ENCODE data around the gene COPS6.

DNA sequence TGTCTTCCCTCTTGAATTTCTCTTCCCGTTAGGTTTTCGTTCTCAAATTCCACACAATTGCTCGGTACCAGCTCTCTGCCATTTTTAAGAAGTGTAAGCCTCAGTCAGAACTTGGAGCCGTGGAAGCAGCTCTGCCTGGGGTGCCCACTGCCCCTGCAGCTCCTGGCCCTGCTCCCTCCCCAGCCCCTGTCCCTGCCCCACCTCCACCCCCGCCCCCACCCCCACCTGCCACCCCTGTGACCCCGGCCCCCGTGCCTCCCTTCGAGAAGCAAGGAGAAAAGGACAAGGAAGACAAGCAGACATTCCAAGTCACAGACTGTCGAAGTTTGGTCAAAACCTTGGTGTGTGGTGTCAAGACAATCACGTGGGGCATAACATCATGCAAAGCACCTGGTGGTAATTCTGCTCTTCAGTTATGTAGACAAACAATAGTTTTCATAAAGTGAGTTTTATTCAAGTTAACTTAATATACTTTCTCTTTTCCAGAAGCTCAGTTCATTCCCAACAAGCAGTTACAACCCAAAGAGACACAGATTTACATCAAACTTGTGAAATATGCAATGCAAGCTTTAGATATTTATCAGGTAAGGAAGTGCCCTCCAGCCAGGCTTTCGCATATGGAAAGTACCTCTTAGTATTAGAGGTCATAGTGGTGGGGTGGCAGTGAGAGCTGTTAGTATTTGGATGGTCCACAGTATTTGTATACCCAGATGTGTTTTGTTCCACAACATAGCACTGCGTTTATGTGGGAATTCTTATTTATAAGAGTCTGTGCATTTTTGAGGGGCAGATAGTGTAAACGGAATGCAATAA is 31.9 kb downstream of the TRRAP start:
- PRO-cap, 5 experiments: no peak in any of the 5 experiments
- RAMPAGE, long total RNA, 2 experiments: no peak in any of the 2 experiments
- RRBS: no CpG with 5 or more reads among the region's 13 CpGs

DNA sequence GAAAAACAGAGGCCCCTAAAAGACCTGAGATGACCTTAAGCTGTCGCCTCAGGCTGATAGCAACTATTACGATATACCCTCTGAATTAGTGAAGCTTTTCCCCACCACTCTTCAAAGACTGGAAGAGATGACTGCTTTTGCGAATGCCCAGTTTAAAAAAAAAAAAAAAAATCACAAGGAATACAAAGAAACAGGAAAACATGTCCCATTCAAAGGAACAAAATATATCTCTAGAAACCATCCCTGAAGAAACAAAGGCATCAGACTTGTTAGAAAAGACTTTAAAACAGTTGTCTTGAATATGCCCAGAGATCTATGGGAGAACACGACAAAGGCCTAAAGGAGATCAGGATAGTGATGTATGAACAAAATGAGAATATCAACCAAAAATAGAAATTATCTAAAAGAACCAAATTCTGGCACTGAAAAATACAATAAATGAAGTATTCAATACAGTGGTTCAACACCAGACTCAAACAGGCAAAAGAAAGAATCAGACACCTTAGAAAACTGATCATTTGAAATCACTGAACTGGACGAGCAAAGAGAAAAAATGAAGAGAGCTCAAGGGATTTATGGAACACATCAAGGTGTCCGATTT is 120.9 kb downstream of the SMURF1 start:
- PRO-cap, 5 experiments: no peak in any of the 5 experiments
- RAMPAGE, long total RNA, 2 experiments: no peak in any of the 2 experiments
- RRBS: no CpG with 5 or more reads among the region's 6 CpGs

GRCh38 chr7:99095736-99096684 is 47.9 kb downstream of the SMURF1 start:
- PRO-cap, 5 experiments: peak in 3 of 5 experiments; most common plus-strand start chr7:99096469 (in 2); most common minus-strand start chr7:99096258 (in 3)
- RAMPAGE, long total RNA, 2 experiments: no peak in any of the 2 experiments
- RRBS: no CpG with 5 or more reads among the region's 7 CpGs

DNA sequence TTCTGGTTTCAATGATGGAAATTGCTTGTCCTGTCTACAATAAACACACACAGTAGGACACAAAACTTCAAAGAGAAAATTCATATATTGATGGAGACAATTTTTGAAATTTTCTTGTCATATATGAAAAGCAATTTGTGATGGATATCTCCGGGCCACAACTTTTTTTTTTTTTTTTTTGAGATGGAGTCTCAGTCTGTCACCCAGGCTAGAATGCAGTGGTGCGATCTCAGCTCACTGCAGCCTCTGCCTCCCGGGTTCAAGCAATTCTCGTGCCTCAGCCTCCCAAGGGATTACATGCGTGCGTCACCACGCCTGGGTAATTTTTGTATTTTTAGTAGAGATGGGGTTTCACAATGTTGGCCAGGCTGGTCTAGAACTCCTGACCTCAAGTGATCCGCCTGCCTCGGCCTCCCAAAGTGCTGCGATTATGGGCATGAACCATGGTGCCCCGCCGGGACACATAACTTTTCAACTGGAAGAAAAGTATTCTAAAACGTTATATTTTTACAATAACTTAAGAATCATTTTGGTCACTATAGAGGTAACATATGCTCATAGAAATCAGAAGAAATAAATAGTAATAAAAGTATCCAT is 40.1 kb downstream of the SMURF1 start:
- PRO-cap, 5 experiments: no peak in any of the 5 experiments
- RAMPAGE, long total RNA, 2 experiments: no peak in any of the 2 experiments
- RRBS: no CpG with 5 or more reads among the region's 13 CpGs

DNA sequence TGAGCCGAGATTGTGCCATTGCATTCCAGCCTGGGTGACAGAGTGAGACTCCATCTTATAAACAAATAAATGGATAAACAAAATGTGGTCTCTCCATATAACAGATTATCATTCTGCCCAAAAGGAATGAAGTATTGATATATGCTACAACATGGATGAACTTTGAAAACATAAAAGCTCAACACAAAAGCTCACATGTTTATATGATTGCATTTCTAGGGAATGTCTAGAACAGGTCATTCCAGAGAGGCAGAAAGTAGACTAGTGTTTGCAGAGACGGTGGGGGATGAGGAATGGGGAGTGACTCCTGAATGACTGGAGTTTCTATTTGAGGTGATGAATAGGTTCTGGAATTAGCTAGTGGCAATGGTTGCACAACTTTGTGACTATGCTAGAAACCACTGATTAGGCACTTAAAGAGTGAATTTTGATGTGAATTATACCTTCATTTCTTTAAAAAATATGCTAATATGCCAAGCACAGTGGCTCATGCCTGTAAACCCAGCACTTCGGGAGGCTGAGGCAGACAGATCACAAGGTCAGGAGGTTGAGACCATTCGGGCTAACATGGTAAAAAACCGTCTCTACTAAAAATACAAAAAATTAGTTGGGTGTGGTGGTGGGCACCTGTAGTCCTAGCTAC is 6.9 kb downstream of the KPNA7 start:
- PRO-cap, 5 experiments: no peak in any of the 5 experiments
- RAMPAGE, long total RNA, 2 experiments: no peak in any of the 2 experiments
- RRBS: no CpG with 5 or more reads among the region's 5 CpGs

- PRO-cap, 5 experiments: no peak in any of the 5 experiments
- RAMPAGE, long total RNA, 2 experiments: no peak in any of the 2 experiments
- RRBS: no CpG with 5 or more reads among the region's 25 CpGs
Measured at GRCh38 chr7:99326214-99326968, 693 bp downstream of the ARPC1A start.

GRCh38 chr7:99327665-99328119 is 2.0 kb downstream of the ARPC1A start:
- PRO-cap, 5 experiments: no peak in any of the 5 experiments
- RAMPAGE, long total RNA, 2 experiments: no peak in any of the 2 experiments
- RRBS: no CpG with 5 or more reads among the region's 6 CpGs

DNA sequence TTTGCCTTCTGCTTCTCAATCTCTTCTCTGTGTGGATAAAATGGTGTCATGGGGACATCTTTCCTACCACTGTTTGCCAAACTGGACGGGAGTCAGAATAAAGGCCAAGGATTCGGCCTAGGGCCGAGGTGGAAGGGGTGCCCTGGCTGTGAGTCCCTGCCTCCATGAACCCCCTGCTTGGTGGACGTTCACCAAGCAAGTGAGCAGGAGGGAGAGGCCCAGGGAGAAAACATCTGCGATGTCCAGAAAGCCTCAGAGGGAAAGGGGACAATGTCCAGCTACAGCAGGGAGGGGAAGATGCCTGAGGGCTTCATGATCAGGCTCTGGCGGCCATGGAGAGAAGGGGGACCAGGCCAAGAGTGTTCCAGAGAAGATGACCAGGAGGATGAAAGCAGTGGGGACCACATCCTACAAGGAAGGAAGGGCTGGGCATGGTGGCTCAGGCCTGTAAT is 10.4 kb downstream of the PDAP1 start:
- PRO-cap, 5 experiments: no peak in any of the 5 experiments
- RAMPAGE, long total RNA, 2 experiments: no peak in any of the 2 experiments
- RRBS: no CpG with 5 or more reads among the region's 6 CpGs

DNA sequence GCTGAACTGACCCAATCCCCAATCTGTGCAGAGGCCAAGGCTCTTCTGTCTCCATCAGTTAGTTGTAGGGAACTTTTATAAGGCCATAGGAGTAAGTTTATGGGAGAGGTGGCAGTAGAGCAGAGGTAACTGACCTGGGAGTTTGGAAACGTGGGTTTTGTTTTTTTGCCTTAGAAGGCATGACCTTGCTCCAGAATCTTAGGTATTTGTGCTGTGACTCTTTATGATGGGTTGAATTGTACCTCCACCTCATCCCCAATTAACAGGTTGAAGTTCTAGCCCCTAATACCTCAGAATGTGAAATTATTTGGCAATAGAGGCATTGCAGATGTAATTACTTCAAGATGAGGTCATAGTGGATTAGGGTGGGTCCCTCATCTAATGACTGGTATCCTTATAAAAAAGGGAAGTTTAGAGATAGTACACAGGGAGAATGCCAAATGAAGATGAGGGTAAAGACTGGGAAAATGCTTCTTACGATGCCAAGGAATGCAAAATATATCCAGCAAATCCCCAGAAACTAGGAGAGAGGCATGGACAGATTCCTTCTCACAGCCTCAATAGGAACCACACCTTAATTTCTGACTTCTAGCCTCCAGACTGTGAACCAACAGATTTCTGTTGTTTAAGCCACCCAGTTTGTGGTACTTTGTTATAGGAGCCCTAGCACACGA is 3.0 kb upstream of the FAM200A start:
- PRO-cap, 5 experiments: no peak in any of the 5 experiments
- RAMPAGE, long total RNA, 2 experiments: no peak in any of the 2 experiments
- RRBS: no CpG with 5 or more reads among the region's 3 CpGs

GRCh38 chr7:99574252-99574782 is 15.9 kb downstream of the ZNF655 start:
- PRO-cap, 5 experiments: no peak in any of the 5 experiments
- RAMPAGE, long total RNA, 2 experiments: no peak in any of the 2 experiments
- RRBS: no CpG with 5 or more reads among the region's 6 CpGs

GRCh38 chr7:99652328-99653002 is 27.3 kb downstream of the CYP3A5 start:
- PRO-cap, 5 experiments: no peak in any of the 5 experiments
- RAMPAGE, long total RNA, 2 experiments: no peak in any of the 2 experiments
- RRBS: no CpG with 5 or more reads among the region's 5 CpGs

DNA sequence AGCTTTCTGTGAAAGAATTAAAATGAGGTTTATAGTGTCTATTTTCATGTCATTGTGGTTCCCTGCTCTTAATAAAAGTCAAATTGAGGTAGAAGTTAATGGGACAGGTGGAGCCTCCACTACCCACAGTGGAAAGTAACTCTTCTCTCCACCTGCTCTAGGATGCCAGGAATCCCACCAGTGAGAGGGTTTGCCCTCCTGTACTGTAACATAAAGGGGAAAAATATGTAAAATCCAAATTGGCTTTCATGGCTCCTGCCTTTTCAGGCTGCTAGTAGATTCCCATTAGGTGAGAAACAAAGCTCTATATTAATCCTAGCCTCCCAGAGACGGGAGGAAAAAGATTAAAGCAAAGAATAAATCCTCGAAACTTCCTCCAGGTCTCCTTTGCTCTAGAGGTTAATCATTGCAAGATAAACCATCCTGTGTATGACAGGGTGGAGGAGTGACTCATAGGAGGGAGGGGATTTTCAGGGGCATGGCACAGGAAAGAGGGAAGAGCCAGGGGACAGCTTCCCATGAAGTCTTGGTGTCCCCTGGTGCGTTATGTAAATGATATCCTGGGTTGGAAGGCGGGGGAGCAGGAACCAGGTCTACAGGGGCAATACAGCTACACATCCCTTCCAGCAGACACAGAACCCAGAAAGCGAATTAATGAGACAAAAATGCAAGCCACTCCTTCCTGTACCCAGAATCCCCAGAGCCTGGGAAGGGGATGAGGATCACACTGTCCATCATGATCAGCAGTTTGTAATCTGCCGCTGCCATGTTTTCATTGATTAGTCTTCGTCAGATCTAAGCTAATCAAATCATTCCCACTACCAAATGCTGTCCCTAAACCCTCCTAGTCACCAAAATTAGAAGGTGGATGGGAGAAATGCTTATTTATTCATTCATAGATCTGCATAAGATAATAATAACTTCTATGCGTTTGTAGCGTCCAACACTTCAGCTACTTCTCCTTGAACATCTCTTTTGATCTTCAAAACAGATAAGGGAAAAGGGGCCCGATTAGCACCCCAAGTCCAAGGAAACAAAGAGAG is 712 bp downstream of the CYP3A5 start:
- PRO-cap, 5 experiments: peak in 4 of 5 experiments; most common plus-strand start position 486 of the sequence (in 3); most common minus-strand start position 389 of the sequence (in 4)
- RAMPAGE, long total RNA, 2 experiments: no peak in any of the 2 experiments
- RRBS: no CpG with 5 or more reads among the region's 10 CpGs

- PRO-cap, 5 experiments: peak in 1 of 5 experiments; most common plus-strand start chr7:99729664 (in 1); most common minus-strand start chr7:99729569 (in 1)
- RAMPAGE, long total RNA, 2 experiments: no peak in any of the 2 experiments
- RRBS: no CpG with 5 or more reads among the region's 2 CpGs
Measured at GRCh38 chr7:99729467-99729856, 5.5 kb downstream of the CYP3A7 start.

DNA sequence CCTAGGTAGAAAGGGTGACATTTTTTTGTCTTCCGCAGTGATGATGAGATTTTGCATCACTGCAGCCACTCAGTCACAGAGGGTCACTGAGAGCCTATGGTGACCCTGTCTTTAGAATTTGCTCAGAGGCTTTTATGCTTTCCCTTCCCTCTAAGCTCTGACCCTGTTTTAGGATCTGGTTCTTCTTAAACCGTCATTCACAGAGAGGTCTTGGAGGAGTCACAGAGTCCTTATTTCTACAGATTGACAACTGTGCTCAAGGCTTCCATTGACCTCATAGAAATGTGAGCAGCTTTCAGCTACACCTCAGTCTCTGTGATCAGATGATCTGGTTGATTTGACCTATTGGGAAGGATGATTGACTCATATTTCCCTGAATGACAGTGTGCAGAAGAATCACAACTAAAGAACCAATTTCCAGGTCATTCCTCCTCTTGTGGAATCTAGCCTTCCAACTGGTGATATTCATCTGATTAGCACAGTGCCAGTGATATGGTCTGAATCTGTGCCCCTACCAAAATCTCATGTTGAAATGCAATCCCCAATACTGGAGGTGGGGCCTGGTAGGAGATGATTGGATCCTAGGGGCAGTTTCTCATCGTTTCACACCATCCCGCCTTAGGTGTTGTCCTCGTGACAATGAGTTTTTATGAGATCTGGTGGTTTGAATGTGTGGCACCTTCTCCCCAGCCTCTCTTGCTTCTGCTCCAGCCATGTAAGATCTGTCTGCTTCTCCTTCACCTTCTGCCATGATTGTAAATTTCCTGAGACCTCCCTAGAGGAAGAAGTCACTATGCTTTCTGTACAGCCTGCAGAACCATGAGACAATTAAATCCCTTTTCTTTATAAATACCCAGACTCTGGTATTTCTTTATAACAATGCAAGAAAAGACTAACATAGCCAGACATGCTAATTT is 3.3 kb downstream of the CYP3A4 start:
- PRO-cap, 5 experiments: peak in 2 of 5 experiments; most common plus-strand start position 179 of the sequence (in 1); most common minus-strand start position 315 of the sequence (in 2)
- RAMPAGE, long total RNA, 2 experiments: no peak in any of the 2 experiments
- RRBS: no CpG with 5 or more reads among the region's 5 CpGs

DNA sequence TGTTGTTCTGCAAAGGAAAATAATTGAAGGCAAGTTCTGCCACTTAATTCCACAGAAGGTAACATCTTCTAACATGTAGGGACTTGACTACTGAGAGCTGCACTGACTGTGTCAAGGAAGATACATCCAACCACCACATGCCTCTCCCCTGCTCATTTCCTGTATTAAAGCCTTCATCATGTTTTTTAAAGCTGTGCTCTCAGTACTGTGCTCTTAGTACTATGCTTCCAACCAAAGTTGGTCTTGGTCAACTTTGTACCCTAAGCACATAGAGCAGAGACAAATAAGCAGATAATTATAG is 2.8 kb upstream of the CYP3A4 start:
- PRO-cap, 5 experiments: no peak in any of the 5 experiments
- RAMPAGE, long total RNA, 2 experiments: no peak in any of the 2 experiments

DNA sequence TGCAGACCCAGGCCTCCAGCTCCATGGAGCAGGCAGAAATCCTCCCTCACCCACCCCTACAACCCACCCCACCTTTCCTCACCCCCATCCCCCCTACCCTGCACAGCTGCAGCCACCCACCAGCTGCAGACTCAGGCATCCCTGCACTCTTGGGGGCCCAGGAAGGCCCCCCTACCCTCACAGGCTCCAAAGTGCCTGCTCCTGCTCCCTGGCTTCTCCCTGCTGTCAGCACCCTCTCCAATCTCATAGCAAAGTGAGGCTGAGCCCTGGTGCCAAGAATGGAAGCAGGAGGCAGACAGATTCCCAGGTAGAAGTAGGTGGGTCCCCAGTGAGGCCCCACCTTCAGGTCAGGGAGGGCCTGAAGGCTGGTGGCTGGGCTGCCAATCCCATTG is 4.8 kb upstream of the CYP3A43 start:
- PRO-cap, 5 experiments: peak in 4 of 5 experiments; most common minus-strand start position 247 of the sequence (in 2)
- RAMPAGE, long total RNA, 2 experiments: no peak in any of the 2 experiments

- PRO-cap, 5 experiments: peak in 5 of 5 experiments; most common plus-strand start chr7:99829762 (in 4); most common minus-strand start chr7:99829612 (in 5)
- RAMPAGE, long total RNA, 2 experiments: no peak in any of the 2 experiments
- RRBS: no CpG with 5 or more reads among the region's 1 CpG
Measured at GRCh38 chr7:99829415-99830164, 1.8 kb downstream of the CYP3A43 start.

- PRO-cap, 5 experiments: peak in 2 of 5 experiments; most common plus-strand start chr7:99831960 (in 1)
- RAMPAGE, long total RNA, 2 experiments: no peak in any of the 2 experiments
Measured at GRCh38 chr7:99831764-99832322, 4.0 kb downstream of the CYP3A43 start.

DNA sequence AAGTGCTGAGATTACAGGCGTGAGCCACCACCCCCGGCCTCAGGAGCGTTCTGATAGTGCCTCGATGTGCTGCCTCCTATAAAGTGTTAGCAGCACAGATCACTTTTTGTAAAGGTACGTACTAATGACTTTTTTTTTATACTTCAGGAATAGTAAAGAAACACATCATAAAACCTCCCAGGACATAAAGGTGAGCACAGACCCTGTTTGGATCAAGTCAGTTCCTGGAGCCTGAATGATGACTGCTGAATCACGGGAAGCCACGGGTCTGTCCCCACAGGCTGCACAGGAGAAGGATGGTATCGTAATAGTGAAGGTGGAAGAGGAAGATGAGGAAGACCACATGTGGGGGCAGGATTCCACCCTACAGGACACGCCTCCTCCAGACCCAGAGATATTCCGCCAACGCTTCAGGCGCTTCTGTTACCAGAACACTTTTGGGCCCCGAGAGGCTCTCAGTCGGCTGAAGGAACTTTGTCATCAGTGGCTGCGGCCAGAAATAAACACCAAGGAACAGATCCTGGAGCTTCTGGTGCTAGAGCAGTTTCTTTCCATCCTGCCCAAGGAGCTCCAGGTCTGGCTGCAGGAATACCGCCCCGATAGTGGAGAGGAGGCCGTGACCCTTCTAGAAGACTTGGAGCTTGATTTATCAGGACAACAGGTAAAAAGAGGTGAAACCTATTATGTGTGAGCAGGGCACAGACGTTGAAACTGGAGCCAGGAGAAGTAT is 8.0 kb downstream of the ZKSCAN1 start:
- PRO-cap, 5 experiments: peak in 2 of 5 experiments; most common plus-strand start position 426 of the sequence (in 1); most common minus-strand start position 298 of the sequence (in 2)
- RAMPAGE, long total RNA, 2 experiments: no peak in any of the 2 experiments
- RRBS: no CpG with 5 or more reads among the region's 19 CpGs

DNA sequence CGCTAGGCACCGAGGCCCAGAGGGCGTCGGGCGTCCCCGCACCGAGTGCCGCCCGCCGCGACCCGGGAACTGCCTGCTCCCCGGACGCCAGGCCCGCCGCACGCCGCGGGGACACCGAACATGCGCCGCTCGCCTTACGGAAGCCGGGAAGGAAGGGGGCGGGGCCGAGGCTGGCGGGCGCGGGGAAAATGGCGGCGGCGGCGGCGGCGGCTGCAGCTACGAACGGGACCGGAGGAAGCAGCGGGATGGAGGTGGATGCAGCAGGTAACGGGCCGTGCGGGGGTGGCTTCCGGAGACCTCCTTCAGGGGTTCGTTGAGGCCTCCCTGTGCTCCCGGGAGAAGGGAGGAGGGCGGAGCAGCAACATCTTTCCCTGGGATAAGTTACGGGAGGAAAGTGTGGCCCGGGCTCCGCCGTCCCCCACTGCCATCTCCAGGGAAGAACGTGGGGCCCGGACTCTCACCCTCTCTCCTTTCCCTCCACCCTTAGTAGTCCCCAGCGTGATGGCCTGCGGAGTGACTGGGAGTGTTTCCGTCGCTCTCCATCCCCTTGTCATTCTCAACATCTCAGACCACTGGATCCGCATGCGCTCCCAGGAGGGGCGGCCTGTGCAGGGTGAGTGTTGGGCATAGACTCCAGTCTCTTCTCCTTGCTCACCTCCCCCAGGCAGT is at the start of gene COPS6:
COPS6 (plus strand) TSS at position 167 of the 669 bp plus-strand sequence.
- PRO-cap, 5 experiments: peak in 5 of 5 experiments; most common plus-strand start position 167 of the sequence (in 3); most common minus-strand start position 107 of the sequence (in 2)
- RAMPAGE, long total RNA, 2 experiments: start-site peak on the plus strand in 2 of 2 experiments, centred at positions 188 to 192 of the sequence, 145 to 2,992 reads per replicate
- RRBS: 2% methylated on average over 39 of the region's 60 CpGs

All from liver (tissue), 9 donors.